Endometrial microvascular endothelial cells (primary cell): Measurements from ENCODE around the genes MTMR11 and APH1A.

DNA sequence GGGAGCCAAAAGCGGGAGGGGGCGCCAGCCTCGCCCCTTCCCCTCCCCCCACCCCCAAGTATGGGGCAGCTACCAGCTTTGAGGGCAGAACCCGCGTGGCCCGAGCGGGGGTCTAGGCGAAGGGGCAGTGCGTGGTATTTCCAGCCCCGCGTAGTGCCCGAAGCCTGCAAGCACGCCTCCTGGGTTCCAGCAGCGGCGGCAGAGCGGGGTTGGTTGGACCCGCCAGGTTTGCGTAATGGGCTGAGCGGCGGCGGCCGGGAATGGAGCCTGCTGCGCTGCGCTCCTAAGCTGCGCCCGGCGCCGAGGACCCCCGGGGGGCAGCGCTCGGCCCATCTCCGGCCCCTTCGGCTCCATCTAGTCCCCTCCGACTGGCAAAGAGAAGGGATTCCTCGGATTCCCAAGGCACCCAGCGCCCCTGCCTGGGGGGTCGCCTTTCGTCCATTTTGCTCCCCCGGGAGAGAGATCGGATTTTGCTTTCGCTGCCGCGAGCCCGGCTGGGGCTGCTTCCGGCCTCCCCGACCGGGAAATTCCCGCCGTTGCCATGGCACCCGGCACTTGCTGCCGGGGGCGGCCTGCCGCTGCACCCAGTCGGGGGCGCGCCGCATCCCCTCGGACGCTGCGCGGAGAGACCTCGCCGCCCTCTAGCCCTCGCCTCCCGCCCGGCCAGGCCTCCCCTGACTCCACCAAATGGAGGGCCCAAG lies 24.2 kb downstream of the PPIAL4C start:
- RAMPAGE, long total RNA: no peak

DNA sequence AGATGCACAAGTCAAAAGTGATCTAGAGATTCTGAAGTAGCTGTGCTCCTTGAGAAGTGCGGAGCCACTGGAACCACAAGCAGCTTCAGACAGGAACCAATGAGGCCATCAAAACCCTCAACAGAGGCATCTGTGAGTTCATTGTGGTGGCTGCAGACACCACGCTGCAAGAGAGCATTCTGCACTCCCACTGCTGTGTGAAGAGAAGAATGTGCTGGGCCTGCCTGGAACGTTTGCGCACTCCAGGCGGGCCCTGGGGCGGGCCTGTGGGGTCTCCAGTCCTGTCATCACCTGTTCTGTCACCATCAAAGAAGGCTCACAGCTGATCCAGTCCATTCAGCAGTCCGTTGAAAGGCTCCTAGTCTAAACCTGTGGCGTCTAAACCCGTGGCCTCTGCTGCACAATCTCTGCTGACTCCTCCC lies 89.5 kb upstream of the FCGR1A start:
- RAMPAGE, long total RNA: no peak

DNA sequence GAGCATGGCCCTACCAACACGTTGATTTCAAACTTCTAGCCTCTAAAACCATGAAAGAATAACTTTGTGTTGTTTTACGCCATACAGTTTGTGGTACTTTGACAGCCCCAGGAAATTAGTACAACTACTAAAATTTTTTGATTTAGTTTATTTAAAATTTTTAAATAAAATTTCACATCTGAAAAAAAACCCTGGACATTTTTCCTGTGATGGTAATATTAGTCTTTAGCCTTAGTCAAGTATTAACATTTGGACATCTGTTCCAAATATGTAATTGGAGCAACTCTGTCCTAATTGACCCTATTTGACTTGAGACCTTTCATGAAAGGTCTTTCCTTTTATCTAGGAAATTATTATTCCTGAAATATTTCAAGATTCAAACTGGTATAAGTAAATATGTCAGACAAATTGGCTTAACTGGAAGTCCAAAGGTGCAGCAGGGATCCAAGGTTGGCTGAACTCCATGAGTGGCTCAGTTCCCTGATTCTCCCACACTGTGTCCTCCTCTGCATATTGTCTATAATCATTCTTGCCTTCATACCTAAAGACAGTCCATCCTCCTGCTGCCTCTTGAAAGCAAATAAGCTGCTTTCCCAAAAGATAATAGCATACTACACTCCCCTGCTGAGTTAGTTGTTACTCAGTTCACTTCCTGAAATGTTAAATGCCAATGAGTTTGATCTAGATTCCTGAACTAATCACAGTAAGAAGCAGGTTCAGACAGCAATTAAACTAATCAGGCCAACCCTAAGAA lies 2.7 kb upstream of the H2AC19 start:
- RAMPAGE, long total RNA: no peak

- RAMPAGE, long total RNA: no peak
These were observed 1.2 kb upstream of the H2AC21 start for GRCh38 chr1:149888689-149889555.

DNA sequence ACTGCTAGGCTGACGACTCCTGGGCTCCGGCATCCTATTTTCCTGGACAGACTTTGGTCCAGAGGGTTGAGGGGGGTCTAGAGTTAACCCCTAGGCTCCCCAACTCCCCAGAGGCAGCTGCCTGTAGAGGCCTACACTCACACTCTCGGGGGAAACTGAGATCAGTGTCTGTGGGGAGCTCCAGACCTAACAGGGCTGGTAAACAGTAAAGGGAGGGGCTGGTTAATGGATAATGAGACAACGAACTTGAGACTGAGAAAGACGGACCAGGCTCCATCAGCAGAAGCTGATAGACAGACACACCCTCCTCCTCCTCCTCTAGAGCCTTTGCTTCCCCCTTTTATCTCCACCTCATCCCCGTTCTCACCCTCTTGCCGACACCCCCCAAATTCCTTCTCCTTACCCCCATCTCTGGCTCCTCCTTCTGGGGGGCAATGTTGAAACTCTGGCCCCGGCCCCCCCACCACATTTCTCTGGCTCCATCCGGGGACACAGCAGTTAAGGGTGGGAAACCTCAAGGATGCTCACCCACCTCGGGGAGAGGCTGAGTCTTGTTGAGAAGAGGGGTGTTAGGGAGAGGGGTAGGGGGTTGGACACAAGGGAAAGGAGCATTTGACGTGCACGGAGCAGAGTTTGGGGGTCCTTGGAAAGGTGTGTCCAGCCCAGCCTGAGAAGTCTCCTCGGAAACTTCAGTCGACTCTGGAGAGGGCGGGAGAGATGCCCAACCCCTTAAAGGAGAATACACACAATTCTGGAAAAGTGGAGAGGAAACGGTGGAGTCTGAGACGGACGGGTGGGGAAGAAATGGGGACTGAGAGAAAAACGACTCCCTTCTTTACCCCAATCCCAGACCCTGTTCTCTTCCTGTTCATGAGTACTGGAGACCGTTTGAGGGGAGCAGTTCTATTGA lies at the start of gene MTMR11:
TSS of gene MTMR11 (minus strand) at position 701 of the 910 bp plus-strand sequence.
- RAMPAGE, long total RNA: start-site peak on the minus strand centred at position 685 of the sequence, 33 bp wide, 13 and 9 reads in 2 replicates

DNA sequence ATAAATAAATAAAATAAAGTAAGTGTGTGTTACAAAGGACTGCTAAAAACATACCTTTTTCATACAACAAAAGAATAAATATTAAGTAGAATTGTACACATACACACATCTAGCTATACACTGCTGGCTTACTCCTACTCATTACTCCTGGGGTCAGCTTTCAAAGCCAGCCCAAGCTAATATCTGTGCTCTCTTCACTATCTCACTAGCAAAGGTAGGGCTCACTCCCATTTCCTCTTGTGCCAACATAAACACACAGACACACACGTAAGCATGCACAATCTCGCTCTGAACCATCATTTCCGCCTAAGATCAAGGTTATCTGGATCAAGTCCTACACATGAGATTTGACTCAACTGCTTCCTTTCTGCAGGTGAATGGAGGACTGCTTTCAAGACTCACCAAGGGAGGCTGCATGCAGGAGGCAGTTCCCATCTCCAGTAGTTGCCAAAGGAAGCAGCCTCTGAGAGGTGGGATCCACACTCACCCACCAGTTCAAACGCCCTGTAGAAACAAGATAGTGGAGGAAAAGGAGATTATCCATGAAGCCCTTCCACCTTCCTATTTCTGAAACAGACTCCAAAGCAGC lies 28.8 kb upstream of the MTMR11 start:
- RAMPAGE, long total RNA: no peak

DNA sequence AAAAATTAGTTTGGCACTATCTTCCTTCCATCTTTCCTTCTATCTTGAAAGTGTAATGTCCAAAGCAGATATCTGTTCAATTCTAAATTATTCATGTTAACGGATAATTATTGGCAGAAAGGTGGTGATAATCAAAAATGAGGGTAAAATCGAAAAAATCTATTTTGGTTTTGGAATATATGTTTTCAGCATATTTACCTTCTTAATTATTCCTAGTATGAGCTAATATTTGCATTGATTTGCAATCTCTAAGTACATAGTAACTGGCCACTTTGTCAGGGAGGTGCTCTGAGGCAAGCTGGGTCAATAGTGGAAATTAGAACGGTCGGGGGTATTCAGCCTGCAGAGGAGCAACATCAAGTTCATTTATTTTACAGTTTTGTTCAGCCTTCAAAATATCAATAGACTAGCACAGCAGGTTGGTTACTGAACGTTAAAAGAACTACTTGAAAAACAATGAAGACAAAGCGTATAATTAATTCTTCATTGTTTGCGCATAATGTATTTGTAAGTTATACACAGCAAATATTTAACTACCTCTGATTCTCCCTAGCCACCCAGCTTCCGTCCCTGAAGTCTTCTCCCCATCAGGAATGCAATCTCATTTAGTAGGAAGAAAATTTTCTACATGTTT lies 1.8 kb downstream of the OTUD7B start:
- RAMPAGE, long total RNA: no peak

GRCh38 chr1:150109508-150109974 lies 40.2 kb upstream of the PLEKHO1 start:
- RAMPAGE, long total RNA: no peak

- RAMPAGE, long total RNA: no peak
These were observed 11.5 kb upstream of the PLEKHO1 start for GRCh38 chr1:150138082-150138694.

DNA sequence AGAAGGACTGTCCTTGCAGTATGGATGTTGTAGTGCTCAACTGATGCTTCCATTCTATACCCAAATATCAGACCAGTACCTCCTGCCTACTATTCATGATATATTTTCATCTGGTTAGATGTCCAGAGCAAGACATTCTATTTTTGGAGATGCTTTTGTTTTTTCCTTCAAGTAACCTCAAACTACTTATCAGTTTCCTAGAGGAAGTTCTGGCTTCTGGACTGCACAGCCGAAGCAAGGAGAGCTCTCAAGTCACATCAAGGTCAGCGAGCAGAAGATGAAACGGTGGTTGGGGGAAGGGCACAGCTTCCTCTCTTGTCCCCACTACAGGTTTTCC lies 5.2 kb upstream of the PLEKHO1 start:
- RAMPAGE, long total RNA: no peak

- RAMPAGE, long total RNA: no peak
These were observed 6.2 kb downstream of the PLEKHO1 start for GRCh38 chr1:150155912-150156335.

GRCh38 chr1:150233785-150234016 lies 2.2 kb downstream of the ANP32E start:
- RAMPAGE, long total RNA: no peak

- RAMPAGE, long total RNA: start-site peak on the minus strand at chr1:150268948-150269032, 236 and 428 reads in 2 replicates
These were observed at the start of gene APH1A for GRCh38 chr1:150268189-150269038. APH1A (minus strand) TSS chr1:150269016.

DNA sequence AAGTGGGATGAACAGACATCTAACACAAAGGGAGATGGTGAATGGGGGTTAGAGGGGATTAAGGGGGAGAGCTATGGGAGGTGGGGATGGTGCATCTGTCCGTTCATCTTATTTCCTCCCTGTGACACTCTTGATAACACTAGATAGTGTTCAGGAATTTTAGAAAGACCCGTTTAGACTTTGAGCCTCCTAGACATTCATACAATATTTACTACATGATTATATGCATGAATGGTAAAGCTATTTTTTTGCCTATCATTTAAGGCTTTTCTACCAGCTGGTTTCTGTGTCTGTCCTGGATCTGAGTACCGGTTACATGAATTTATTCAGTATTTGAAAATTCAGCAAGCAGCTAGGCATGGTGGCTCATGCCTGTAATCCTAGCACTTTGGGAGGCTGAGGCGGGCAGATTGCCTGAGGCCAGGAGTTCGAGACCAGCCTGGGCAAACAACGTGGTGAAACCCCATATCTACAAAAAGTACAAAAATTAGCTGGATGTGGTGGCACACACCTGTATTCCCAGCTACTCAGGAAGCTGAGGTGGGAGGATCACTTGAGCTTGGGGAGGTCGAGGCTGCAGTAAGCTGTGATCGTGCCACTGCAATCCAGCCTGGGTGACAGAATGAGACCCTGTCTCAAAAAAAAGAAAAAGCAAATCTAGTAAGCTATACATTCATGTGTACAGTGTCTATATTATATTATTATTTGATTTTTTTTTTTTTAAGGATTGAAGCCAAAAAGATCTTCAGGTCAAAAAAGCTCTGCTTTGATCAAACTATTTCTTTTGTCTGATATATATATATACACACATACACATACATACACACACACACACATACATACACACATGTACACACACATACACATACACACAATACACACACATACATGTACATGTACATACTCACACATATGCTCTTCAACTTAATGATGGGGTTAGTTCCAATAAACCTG lies 17.2 kb upstream of the RPRD2 start:
- RAMPAGE, long total RNA: no peak

GRCh38 chr1:150383892-150384522 lies 20.1 kb downstream of the RPRD2 start:
- RAMPAGE, long total RNA: no peak

DNA sequence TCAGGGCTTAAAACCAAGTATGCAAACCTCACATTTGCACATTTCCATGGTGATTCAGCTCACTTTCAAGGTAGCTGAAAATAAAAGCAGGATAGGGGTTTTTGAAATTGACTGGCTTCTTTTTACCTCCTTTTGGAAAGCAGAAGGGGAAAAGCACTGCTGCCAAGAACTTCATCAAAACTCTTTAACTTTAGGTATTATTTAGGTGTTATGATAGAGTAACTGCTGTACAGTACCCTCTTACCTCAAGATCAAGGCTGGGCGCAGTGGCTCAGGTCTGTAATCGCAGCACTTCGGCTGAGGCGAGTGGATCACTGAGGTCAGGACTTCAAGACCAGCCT lies 6.0 kb downstream of the MCL1 start:
- RAMPAGE, long total RNA: no peak

- RAMPAGE, long total RNA: no peak
These were observed 4.4 kb downstream of the MCL1 start for GRCh38 chr1:150574870-150575559.

DNA sequence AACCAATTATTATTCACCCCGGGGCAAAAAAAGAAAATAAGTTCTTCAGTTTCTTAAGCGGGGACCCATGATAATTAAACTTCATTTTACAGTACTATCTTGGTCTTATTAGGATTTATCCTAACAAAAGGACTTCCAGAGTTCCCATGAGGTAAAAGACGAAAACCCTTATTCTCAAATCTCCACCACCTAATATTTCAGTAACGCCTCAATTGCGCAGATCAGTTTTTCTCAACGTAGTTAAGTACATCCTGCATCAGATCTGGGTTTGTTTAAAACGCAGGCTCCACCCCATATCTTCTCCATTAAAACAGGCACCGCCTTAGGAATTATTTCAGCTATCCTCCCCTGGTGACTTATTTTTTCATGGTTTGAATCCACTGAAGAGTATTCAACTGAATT lies 1.8 kb downstream of the MCL1 start:
- RAMPAGE, long total RNA: no peak

DNA sequence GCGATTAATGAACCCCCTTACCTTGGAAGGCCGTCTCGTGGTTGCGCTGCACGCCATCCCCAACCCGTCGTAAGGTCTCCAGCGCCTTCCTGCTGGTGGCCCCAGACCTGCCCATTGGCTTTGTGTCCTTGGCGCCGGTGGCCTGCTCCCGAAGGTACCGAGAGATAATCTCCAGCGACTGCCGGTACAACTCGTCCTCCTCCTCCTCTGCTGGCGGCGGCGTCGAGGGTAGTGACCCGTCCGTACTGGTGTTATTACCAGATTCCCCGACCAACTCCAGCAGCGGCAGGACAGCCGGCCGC lies 637 bp downstream of the MCL1 start:
- RAMPAGE, long total RNA: no peak

DNA sequence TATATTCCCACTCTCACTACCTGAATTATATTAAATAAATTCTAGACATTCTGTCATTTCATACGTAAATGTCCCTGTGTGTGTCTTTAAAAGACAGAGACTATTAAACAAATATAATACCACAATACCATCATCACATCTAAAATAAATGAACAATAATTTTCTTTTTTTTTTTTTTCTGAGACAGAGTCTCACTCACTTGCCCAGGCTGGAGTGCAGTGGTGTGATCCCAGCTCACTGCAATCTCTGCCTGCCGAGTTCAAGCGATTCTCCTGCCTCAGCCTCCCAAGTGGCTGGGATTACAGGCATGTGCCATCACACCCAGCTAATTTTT lies 2.7 kb upstream of the CTSS start:
- RAMPAGE, long total RNA: no peak